ENCODE measurements around a stretch of chr2.

GRCh38 chr2:24749069-24749627 lies 44.0 kb downstream of the PTRHD1 start:
- PRO-cap: no peak

GRCh38 chr2:24857746-24858063 lies 62.3 kb downstream of the ADCY3 start:
- PRO-cap: no peak

DNA sequence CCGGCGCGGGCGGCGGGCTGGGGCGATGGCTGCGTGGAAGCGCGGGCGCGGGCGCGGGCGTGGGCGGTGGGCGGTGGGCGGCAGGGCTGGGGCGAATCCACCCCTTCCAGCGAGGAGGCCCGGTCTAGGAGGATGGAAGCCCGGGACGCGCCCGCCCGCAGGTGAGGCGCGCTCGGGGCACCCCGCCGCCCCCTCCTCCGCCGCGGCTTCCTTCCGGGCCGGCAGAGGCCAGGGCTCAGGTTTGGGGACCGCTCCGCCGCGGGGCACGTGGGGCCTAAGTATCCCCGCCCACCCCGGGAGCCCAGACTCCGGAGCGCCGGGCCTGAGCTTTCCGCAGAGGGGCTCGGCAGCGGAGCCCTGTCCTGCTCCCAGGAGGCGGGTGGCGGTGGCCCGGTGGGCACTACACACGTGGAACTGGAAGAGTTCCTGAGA lies 391 bp upstream of the ADCY3 start:
- PRO-cap: unidirectional peak, minus-strand start at position 212 of the sequence

GRCh38 chr2:25310933-25311871 lies 30.5 kb downstream of the DNMT3A start:
- PRO-cap: no peak

- PRO-cap: unidirectional peak, plus-strand start at chr2:25325202
Observed at GRCh38 chr2:25324884-25325397, 16.8 kb downstream of the DNMT3A start.

GRCh38 chr2:25417731-25418284 lies 76.1 kb upstream of the DNMT3A start:
- PRO-cap: no peak

GRCh38 chr2:25816237-25816835 lies 62.0 kb downstream of the ASXL2 start:
- PRO-cap: no peak

GRCh38 chr2:25999423-25999910 lies 17.2 kb upstream of the KIF3C start:
- PRO-cap: no peak

DNA sequence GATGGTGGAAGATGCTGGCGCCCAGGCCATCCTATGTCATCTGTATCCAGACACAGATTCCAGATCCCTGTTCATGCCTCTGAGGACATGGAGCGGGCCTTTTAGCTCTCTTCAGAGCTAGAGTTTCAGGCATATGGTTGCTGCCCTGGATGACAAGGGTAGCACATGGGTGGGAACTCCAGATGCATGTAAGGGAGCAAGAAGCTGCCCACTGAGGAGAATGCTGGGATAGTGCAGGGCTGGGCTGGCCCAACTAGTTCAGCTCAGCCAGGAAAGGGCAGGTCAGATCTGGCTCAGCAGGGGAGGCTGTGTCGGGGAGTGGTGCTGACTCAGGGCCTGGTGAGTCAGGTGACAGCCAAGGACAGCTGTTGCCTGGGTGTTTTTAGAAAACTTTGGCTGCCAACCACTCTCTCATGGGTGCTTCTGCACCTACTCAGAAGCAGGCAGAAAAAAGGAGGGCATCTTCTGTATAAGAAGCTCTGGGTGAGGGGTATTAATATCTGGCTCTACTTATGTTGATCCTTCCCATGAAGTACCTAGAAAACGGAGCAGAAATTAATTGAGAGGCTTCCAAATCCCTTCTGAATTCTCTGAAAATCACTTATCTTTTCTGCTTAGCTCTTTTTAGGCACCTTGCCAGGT lies 15.8 kb upstream of the RAB10 start:
- PRO-cap: no peak

GRCh38 chr2:26032926-26033924 lies 659 bp upstream of the RAB10 start:
- PRO-cap: unidirectional peak, plus-strand start at chr2:26033215; unidirectional peak, plus-strand start at chr2:26033279; unidirectional peak, plus-strand start at chr2:26033341; bidirectional peak, plus-strand start at chr2:26033599, minus-strand start at chr2:26033411

GRCh38 chr2:26143794-26144546 lies 28.9 kb upstream of the GAREM2 start:
- PRO-cap: no peak

DNA sequence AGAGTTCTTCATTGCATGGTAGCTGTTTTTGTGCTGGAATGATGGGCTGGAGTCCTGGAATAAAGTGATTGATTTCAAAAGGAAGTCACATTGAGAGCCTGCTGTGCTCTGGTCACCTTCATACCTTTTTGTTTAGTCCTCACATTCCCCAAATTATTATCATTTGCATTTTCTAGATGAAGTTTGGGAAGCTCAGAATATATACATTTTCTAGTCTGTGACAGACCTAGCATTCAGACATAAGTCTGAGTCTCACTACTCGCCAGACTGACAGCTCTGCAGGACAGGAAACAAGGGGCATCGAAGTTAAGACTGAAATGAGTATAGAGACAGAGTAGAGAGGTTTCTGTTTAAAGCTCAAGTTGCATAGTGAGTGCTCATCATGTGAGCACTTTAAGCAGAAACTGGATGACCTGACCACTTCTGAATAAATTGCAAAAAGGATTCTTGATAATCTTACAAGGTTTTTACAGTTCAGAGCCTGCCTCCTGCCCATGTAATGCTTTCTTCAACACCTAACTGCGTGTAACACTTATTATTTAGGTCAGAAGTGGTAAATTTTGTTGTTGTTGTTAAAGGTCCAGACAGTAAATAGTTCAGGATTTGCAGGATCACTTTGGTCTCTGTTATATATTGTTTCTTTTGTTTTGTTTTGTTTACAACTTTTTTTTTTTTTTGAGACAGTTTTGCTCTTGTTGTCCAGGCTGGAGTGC lies 1.1 kb downstream of the HADHB start:
- PRO-cap: unidirectional peak, minus-strand start at position 318 of the sequence

DNA sequence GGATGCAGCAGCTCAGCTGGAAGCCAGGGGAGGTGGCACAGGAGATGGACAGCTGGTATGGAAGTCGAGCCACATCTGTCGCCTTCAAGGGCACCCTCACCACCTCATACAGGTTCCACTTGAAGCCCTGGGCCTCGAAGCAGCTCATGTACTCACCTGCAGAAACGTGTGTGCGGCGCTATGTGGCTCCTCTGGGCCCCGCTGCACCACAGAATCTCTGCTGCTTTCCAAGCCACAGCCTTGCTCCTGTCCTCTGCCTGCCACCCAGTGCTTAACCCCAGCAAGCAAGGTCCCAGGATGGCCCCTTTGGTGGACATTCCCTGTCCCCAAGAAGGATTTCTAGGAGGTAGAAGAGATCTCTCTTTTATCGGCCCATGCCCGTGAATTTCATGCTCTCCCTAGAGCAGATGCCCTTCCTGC lies 31.5 kb upstream of the SELENOI start:
- PRO-cap: no peak

DNA sequence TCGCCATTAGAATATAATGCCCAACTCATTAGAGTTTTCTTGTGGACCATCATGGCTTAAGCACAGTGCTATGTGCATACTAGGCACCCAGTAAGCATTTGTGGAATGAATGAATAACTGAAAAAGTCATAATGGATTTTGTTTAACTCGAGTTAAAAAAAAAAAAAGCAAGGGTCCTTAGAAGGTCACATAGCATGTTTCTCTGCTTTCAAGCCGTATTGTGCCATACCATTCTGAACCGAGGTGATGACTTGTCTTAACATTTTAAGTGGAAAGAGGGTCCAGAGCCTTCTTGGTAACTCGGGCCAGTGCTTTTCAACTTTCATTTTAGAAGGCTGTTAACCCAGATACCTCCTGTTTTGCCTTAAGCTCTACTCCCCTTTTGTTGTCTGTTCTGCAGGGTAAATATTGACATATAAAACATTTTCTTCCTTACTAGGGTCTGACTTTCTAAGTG lies 721 bp upstream of the ADGRF3 start:
- PRO-cap: no peak

DNA sequence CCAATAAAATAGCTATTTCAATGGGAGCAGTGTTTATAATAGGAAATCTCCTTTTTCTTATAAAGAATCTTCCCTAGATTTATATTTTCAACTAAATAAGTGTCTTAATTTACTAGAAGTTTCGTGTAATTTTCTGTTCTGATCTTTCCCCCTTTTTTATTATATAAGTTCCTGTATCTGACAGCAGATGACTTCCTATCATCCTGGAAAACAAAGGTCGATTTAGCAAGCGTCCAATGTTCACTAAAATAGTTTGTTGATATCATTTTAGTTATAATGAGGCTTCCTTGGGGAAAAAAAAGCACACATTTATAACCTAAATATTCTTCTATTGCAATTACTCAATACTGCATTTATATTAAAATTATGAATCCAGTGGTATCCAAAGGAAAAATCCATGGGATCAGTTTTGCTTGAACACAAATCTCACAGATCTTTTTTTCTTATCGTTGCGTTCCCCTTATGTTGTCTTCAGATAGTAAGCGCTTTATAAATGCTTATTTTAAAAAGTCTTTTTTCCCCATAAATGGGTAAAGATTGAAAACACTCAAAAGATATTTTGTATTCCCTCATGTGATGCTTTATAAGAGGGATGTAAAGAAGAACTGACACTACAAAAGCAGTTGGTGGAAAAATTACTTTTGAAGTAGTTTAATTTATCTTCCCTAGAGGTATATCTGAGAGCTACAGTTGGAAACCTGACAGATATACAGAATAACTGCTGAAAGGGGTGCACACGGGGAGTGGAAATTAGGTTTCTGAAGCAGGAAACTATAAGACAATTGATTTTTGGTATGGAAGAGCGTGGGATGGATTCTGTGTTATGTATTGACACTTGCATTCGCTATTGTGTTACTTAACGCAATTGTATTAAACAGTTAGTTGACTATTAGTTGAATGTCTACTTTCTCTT lies 1.4 kb upstream of the ADGRF3 start:
- PRO-cap: no peak

DNA sequence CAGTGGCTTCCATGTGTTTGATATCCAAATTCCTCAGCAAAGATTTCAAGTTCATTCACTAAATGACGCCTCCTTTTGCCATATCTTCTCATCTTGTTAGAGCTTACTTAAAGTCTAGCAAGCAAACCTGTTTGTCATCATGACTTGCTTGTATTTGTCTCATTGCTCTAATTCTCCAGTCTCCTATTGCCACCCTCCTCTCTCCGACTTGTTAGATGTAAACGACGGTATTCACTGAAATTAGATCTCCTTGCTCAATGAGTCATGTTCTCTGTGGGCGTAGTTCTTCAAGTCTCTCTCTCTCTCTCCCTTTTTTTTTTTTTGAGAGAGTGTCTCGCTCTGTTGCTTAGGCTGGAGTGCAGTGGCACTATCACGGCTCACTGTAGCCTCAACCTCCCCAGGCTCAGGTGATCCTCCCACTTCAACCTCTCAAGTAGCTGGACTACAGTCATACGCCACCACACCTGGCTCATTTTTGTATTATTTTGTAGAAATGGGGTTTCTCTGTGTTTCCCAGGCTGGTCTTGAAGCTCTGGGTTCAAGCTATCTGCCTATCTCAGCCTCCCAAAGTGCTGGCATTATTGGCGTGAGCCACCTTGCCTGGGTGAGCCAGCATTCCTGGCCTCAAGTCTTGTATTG lies 9.0 kb upstream of the ADGRF3 start:
- PRO-cap: no peak

DNA sequence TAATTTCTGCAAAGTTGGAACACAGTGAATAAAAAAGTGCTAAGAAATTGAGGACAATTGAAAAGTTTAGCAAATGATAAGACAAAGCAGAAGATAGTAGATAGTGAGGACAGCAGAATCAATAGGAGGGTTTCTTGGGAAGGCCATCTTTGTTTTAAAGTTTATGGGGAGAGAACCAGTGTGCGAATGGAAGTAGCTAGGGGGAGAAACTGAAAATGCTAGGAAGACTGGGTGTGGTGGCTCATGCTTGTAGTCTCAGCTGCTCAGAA lies 19.3 kb upstream of the DRC1 start:
- PRO-cap: no peak

DNA sequence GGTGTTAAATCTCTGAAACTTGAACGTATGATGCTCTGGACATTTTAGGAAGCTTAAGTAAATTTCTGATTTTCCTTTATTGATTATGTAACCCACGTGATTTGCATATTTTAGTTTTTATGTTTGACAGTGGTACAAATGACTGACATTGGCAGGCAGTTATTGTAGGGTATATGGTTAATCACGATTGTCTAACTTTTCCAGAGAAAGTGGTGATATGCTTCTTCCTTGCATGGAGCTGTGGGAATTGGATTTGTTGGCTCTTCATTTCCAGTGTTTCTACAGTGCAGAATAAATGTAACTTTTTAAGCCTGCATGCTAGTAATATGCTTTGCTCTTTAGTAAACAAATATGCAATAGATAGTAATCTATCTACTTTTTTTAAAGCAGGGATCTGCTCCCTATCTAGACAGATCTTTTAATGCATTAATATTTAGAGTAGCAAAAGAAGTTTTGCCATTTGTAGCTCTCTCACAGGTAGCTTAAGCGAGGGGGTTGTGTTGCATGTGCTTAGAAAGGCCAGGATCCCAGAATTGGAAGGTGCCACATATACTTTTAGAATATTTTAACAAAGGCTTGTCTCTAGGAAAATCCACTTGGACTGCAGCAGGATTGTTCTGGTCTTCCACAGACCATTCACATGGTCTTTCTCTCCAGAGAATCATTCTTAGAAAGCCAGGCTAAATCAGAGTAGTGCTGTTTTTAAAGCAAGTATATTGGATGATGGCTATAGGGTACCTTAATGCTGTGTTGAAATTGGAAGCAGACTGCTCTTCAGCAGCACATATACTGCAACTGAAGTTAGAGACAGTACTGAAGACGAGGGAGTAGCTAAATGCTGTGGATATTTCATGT lies 8.5 kb upstream of the DRC1 start:
- PRO-cap: no peak

DNA sequence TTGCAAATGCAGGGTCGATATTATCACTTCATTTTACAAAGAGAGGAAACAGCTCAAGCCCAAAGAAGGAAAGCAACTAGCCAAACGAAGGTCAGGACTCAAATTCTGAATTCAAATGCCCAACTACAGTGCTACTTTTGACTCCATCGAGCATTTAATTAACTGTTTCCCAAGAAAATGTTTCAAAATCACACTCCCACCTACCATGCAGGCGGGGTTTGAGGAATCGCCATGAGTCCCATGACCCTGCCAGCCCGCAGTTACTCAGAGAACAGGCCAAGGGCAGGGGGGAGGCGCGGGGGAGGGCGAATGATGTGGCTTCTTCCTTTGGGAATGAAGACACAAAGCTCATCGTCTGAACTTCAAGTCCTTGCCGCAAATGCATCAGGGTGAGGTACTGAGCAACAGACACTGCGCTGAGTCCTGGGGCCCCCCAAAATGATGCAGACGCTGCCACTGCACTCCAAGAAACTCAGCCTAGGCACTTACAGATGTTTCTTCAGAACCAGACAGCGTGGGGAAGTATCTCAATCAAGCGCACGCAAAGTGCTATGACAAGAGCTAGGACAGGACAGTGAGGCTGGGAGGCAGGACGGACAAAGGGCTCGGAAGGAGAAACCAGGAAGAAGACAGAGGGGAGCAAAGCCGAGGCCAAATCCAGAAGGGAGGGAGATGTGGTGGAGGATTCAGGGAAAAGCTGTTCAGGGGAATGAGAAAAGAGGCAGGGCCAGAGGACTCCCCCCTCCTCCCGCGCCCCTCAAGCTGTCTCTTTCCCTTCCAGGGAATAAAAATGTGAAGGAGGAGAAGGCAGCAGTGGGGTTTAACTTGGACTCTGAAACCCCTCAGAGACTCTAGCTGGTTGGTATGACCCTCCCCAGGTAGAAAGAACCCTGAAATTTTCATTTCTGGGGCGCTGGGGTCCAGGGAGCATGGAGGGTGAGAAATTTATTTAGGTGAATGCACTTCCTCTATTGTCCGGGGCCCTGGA lies 35.1 kb downstream of the CIB4 start:
- PRO-cap: no peak

DNA sequence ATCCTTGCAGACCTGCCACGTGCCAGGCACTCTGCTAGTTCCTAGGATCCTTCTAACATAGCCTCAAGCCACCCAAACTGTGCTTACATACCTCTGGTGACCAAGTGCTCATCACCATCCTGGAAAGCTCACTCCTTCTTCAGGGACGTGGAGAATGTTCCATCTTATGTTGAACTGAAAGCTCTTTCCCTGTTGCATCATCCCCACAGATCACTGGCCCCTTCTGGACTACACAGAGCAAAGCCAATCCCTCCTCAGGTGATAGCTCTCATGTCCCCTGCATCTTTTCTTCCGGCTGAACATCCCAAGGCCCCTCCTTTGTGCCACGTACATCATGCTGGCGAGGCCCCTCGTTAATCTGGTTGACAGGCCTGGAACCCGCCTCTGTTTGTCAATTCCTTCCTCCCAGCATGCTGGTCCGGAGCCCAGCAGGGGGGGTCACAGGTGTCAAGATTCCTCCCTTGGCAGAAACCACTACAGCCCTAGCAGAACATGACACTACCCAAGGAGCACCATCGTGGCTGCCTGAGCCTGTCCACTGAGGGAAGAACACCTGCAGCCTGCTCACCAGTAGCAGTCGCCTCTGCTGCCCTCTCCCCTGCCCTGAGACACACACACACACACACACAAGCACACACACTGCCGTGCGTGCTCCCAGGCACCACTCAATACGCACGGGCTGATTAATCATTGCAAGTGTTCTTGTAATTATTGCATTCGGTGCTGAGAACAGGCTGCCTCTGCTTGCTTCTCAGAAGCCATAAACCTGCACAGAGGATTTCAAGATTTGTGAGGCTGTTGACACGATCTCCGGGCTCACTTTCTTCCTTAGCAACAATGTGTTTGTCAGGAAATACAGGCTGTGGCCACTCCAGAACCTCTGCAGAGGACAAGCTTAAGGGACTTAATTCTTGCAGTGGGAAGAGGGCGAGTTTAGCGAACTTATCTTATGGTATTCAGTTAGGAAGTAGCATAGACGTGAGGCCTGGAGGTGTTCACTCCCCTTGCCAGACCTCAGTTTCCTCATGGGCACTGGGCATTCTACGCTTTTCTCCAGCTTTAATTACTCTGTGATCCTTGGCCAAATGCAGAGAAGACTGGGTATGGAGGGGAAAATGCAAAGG lies 6.2 kb upstream of the KCNK3 start:
- PRO-cap: no peak